ENCODE results near the genes MLANA and RANBP6.

DNA sequence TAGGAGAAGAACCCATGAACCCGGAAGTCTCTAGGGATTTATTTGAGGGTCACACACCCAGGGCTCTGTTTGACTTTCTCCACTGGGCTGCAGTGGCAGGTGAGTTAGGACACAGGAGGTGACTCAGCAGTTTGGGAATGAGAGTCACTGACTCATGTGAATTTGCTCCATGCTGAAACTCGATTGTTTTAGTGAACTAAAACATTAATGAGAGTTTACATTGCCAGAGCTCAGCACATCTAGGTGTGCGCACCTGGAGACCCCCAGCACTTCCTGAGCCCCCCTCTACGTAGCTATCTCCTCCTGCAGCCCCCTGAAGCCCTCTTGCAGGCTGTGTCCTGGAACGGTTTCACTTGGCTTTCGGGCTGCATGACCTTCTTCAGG is 6.4 kb upstream of the ERMP1 start:
- PRO-cap, 3 experiments: no peak in any of the 3 experiments
- RAMPAGE, long total RNA, 2 experiments: no peak in any of the 2 experiments
- RRBS: no CpG with 5 or more reads among the region's 6 CpGs

DNA sequence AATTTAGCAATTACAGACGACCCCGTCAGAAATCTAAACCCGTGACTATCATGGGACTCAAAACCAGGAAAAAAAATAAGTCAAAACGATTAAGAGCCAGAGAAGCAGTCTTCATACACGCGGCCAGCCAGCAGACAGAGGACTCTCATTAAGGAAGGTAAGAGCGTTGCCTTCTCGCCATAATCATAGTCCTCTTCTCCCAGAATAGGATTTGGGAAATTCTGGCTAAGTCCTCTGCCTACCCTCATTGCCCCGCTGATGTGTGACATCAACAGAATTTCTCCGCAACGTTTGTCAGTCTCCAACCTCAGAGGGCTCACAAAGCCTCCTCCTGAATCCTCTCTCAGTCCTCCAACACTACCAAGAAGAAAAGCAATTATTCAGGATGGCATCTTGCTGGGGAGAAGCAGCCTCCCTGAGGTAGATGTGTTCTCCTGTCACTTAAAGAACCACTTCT is at the start of gene MLANA:
Gene MLANA (plus strand): TSS at position 110 of the 457 bp plus-strand sequence.
- PRO-cap, 3 experiments: no peak in any of the 3 experiments
- RAMPAGE, long total RNA, 2 experiments: no peak in any of the 2 experiments
- RRBS: no CpG with 5 or more reads among the region's 11 CpGs

- PRO-cap, 3 experiments: no peak in any of the 3 experiments
- RAMPAGE, long total RNA, 2 experiments: no peak in any of the 2 experiments
- RRBS: no CpG with 5 or more reads among the region's 4 CpGs
Observed at GRCh38 chr9:5892331-5892910, 1.7 kb downstream of the MLANA start.

DNA sequence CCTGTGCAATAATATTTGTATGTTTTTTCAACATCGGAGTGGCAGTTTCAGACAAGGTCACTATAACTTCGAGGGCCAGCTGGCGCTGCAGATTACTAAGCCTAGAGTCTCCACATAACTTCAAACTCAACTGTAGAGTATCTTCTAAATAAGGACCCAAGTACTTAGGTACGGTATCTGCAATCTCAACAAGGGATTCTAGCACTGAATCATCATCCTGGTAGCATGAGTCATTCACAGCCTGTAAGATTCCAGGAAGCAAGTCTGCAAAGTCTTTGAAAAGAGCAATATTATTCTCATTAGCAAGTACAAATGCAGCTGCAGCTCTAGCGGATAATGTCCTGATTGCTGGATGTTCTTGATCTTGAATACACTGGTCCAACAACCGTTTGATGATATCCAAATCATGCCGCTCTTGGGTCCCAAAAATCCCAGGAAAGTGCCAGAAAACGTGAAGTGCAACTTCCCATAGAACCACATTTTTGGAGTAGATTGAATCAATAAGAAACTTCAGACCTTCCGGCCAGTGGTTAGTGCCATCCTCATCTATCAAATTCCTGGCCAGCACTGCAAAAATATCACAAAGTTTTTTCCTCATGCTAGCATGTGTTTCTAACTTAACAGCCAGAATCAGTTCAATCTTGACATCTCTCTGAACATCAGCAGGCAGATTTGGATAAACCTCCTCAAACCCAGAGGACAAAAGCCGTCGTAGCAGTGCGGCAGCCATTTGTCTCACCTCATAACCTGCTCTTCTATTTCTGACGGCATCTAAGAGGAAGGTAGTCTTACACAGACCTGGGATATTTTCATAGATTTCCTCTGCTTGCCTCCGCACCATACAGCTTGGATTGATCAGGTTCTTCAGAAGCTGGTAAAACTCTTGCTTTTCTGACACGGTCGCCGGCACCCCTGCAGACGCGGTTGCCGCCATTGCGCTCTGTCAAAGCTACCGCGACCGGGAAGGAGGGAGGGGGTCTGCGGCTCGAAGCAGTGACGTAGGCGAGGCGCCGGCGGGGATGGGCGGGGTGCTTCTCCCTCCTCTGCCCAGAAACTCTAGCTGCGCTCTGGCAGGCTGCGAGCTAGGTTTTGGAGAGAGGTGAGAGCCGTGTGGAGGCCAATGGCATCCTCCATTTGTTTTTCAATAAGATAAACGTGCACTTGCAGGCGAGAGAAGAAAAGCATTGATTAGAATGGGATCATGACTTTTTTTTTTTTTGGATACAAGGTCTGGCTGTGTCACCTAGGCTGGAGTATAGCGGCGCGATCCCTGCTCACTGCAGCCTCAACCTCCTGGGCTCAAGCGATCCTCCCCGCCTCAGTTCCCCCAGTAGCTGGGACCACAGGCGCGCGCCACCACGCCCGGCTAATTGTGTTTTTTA is at the start of gene RANBP6:
Gene RANBP6 (minus strand): TSS at position 951 of the 1,382 bp plus-strand sequence.
- PRO-cap, 3 experiments: peak in 3 of 3 experiments; most common plus-strand start position 1,050 of the sequence (in 1); most common minus-strand start position 942 of the sequence (in 3)
- RAMPAGE, long total RNA, 2 experiments: start-site peak on the plus strand in 1 of 2 experiments, centred at position 1,050 of the sequence, 12 reads per replicate; start-site peak on the minus strand in 2 of 2 experiments, centred at positions 939 to 960 of the sequence, 240 to 379 reads per replicate
- RRBS: 1% methylated on average over 14 of the region's 47 CpGs

GRCh38 chr9:6079449-6079825 is 64.0 kb upstream of the RANBP6 start:
- PRO-cap, 3 experiments: no peak in any of the 3 experiments
- RAMPAGE, long total RNA, 2 experiments: no peak in any of the 2 experiments
- RRBS: no CpG with 5 or more reads among the region's 4 CpGs

DNA sequence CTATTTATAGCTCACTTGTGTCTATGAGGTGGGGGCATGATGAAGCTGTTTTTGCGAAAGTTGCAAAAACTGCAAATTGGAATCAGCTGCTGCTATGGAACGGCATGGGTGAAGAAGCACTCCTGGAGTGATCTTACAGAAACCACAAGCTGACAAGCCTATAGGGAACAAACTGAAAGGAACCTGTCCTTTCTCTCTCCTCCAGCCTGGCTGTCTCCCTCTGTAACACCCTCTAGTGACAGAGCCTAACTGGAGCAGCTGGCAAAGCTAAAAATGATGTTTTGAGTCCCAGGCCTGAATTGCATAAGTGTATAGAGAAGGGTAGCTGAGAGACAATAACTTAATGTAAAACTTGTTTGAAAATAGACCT is 91.6 kb upstream of the RANBP6 start:
- PRO-cap, 3 experiments: no peak in any of the 3 experiments
- RAMPAGE, long total RNA, 2 experiments: no peak in any of the 2 experiments
- RRBS: no CpG with 5 or more reads among the region's 2 CpGs

- PRO-cap, 3 experiments: no peak in any of the 3 experiments
- RAMPAGE, long total RNA, 2 experiments: no peak in any of the 2 experiments
- RRBS: no CpG with 5 or more reads among the region's 1 CpG
Observed at GRCh38 chr9:6395181-6395651, 17.8 kb upstream of the UHRF2 start.

DNA sequence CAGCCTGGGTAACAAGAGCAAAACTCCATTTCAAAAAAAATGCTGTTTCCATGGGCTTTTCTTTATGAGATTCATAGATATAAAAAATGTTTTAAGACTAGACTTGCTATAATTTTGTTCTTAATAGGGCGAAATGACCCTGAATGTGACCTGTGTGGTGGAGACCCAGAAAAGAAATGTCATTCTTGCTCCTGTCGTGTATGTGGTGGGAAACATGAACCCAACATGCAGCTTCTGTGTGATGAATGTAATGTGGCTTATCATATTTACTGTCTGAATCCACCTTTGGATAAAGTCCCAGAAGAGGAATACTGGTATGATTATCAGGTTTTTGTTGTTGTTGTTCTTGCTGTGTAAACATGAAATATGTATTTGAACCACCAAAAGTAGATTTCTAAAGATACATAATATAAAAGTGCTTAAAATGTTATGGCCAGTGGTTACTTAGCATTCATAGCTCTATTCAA is 64.5 kb downstream of the UHRF2 start:
- PRO-cap, 3 experiments: no peak in any of the 3 experiments
- RAMPAGE, long total RNA, 2 experiments: no peak in any of the 2 experiments
- RRBS: no CpG with 5 or more reads among the region's 2 CpGs

- PRO-cap, 3 experiments: no peak in any of the 3 experiments
- RAMPAGE, long total RNA, 2 experiments: no peak in any of the 2 experiments
- RRBS: no CpG with 5 or more reads among the region's 8 CpGs
Observed at GRCh38 chr9:6605145-6605613, 40.4 kb downstream of the GLDC start.

DNA sequence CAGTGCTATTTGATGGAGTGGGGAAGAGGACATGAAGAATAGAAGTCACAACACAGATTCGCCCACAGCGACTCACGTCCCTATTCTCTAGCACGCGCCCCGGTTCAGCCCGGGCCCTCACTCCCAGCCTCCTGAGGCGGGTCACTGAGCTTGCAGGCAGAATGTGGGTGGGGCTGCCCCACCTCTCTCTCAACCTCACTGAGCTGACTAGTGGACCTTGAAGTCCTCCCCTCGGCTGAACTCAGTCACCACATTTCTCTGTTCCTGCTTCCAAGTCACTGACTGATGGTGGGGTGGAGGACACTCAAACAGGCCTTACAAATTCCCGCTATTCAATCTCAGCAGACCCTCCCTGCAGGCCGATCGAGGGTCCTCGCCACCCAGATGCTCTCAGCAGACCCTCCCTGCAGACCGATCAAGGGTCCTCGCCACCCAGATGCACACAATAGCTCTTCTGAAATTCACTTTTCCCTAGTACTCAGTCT is 12.9 kb downstream of the GLDC start:
- PRO-cap, 3 experiments: no peak in any of the 3 experiments
- RAMPAGE, long total RNA, 2 experiments: no peak in any of the 2 experiments
- RRBS: no CpG with 5 or more reads among the region's 15 CpGs

DNA sequence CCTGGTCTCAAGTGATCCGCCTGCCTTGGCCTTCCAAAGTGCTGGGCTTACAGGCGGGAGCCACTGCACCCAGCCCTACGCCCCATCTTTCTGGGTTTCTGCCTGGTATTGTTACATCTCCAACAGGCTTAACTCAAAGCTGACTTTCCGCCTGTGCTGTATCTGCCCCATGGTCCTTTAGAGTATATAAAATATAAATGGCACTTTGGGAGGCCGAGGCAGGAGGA is 36.4 kb upstream of the GLDC start:
- PRO-cap, 3 experiments: no peak in any of the 3 experiments
- RAMPAGE, long total RNA, 2 experiments: no peak in any of the 2 experiments
- RRBS: no CpG with 5 or more reads among the region's 5 CpGs

- PRO-cap, 3 experiments: no peak in any of the 3 experiments
- RAMPAGE, long total RNA, 2 experiments: no peak in any of the 2 experiments
- RRBS: no CpG with 5 or more reads among the region's 4 CpGs
Observed at GRCh38 chr9:6689773-6690579, 44.4 kb upstream of the GLDC start.

DNA sequence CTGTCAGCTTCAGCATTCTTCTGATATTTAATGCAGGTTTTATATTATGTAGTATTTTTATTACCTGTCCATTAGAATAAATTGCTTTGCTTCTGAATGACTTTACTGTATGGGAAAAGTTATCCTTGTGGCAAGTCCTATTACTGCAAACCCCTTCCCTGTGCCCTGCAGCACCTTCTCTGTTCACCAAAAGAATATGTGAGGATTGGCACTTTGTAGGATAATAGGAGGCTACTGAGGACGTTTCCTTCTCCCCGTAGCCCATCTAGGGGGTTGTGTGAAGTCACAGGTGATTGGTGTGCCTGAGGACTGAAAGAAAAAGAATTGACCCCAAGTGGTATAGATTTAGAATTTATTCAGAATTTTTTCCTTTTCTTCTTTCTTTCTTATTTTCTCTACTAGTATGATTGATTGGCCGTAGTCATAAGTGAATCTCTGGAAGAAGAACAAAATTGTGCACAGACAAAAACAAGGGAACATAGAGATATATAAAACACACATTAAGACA is 296.2 kb downstream of the KDM4C start:
- PRO-cap, 3 experiments: no peak in any of the 3 experiments
- RAMPAGE, long total RNA, 2 experiments: no peak in any of the 2 experiments
- RRBS: no CpG with 5 or more reads among the region's 3 CpGs

DNA sequence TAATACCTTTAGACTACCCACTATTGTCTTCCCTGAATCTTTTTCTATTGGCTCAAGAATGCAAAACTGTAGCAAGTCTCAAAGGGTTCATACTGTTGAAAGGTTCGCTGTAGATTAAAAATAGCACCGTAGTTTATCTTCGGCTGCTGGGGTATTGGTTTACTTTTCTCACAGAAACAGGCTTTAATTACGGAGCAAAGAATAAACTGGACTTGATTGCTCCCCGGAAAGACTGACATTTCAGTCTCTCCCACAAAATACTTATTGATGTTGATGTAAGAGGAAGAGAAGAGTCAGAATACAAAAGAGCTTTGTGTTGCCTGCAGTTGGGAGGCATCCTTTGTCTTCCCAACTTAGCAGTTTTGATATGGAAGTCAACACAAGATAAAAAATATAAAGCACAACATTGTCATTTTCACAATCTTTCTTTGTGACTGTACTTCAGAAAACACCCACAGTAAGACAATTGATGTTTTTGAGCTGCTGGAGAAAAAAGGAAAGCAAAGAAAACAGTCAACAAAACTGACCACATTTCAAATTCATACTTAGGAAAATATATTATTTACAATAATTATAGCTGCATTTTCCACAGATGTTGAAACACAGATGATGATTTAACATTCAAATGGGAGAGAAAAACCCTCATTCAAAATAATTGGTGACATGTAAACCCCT is 184.0 kb upstream of the DMAC1 start:
- PRO-cap, 3 experiments: peak in 2 of 3 experiments; most common plus-strand start position 290 of the sequence (in 1); most common minus-strand start position 237 of the sequence (in 1)
- RAMPAGE, long total RNA, 2 experiments: no peak in any of the 2 experiments
- RRBS: no CpG with 5 or more reads among the region's 5 CpGs

DNA sequence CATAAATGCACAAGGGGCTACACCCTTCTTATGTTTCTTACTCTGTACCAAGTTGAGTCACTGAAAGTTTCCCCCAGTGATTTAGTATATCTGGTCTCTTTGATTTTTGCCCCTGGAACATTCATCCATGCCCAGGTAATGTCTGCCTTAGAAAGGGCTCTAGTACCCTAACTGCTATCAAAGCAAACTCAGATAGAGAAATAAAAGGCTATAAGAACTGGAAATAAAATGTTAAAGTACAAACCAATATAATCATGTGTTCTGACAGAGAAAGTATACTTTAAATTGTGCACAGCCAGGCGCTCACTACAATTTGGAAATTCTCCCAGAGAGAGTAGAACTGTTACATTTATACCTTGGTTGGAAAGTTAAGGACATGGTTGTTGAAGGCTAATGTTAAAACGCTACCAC is 1022.6 kb upstream of the DMAC1 start:
- PRO-cap, 3 experiments: no peak in any of the 3 experiments
- RAMPAGE, long total RNA, 2 experiments: no peak in any of the 2 experiments
- RRBS: no CpG with 5 or more reads among the region's 2 CpGs

- PRO-cap, 3 experiments: no peak in any of the 3 experiments
- RAMPAGE, long total RNA, 2 experiments: no peak in any of the 2 experiments
- RRBS: no CpG with 5 or more reads among the region's 2 CpGs
Observed at GRCh38 chr9:8958362-8958627, 1158.7 kb upstream of the DMAC1 start.

DNA sequence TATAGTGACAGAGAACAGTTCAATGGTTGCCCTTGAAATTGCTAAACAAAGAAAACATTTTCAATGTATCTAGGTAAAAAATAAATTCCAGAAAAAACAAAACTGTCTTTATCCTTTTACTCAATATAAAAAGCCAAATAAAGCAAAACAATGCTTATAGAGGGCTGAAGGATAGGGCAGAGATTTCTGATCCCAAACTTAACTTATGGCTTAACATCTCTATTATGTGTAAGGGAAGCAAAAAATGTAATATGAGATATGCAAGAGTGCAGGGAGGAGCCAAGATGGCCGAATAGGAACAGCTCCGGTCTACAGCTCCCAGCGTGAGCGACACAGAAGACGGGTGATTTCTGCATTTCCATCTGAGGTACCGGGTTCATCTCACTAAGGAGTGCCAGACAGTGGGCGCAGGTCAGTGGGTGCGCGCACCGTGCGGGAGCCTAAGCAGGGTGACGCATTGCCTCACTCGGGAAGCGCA is 359.4 kb upstream of the TYRP1 start:
- PRO-cap, 3 experiments: no peak in any of the 3 experiments
- RAMPAGE, long total RNA, 2 experiments: no peak in any of the 2 experiments
- RRBS: no CpG with 5 or more reads among the region's 14 CpGs

GRCh38 chr9:13070445-13071097 is 208.9 kb downstream of the MPDZ start:
- PRO-cap, 3 experiments: no peak in any of the 3 experiments
- RAMPAGE, long total RNA, 2 experiments: no peak in any of the 2 experiments
- RRBS: no CpG with 5 or more reads among the region's 4 CpGs

- PRO-cap, 3 experiments: no peak in any of the 3 experiments
- RAMPAGE, long total RNA, 2 experiments: no peak in any of the 2 experiments
- RRBS: no CpG with 5 or more reads among the region's 4 CpGs
Observed at GRCh38 chr9:13083375-13083834, 196.1 kb downstream of the MPDZ start.

- PRO-cap, 3 experiments: no peak in any of the 3 experiments
- RAMPAGE, long total RNA, 2 experiments: no peak in any of the 2 experiments
- RRBS: no CpG with 5 or more reads among the region's 4 CpGs
Observed at GRCh38 chr9:14268274-14268965, 45.5 kb downstream of the NFIB start.

Data from testis (tissue), 5 donors.